Placental epithelial cell (primary cell): ENCODE measurements around the gene RNF6.

GRCh38 chr13:24052602-24053036 lies 107.9 kb upstream of the SPATA13 start:
- CAGE, long polyA plus RNA, result no peak

DNA sequence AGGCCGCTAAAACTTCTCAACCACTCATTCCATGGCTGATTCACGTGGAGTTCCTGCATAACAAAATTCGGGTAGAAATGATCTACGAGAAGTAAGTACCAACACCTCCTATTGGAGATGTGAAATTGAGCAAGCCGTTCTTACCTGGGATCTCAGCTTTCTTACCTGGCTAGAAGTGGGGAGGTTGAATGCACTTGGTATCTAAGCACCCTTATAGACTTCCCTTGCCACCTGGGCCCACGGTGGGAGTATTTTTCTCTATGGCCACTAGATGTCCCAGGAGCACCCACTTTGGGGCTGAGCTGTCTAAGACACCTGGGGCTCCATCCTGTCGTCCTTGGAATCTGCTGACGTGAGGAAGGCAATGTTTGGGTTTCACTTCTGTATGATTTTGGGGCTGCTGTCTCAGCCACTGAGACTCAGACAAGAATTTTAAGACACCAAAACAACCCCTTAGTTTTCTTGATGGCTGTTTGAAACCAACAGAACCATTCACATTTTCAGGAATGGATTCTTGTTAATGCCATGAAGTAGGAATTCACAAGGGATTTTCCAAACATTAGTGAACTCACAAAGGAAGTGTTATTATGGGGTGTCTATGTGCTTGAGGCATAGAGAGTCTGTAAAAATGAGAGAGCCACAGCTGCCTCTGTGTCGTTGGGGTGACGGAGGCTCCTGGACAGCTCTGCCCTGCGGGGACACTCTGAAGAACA lies 107.0 kb upstream of the SPATA13 start:
- CAGE, long polyA plus RNA, result no peak

- CAGE, long polyA plus RNA, result no peak
These were observed 72.9 kb upstream of the SPATA13 start for GRCh38 chr13:24087561-24088119.

GRCh38 chr13:24127086-24127704 lies 33.3 kb upstream of the SPATA13 start:
- CAGE, long polyA plus RNA, result no peak

DNA sequence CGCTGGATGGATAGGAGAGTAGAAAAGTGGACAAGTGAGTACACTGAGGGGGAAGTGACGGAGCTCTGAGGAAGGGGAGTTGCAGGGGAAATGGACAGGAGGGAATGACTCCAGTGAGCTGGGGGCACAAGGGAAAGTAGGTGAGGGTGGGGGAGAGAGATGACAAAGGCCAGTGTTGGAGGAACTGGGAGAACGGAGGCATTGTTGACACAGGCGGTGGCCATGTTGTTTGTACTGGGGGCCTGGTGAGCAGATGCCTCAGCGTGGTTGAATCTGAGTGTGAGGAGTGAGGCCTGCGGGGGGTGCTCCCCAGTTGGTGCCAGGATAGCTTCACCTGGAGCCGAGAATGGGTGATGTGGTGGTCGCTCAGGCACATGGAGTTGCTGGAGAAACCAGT lies 32.6 kb downstream of the SPATA13 start:
- CAGE, long polyA plus RNA, result no peak

GRCh38 chr13:24217956-24218429 lies 57.5 kb downstream of the SPATA13 start:
- CAGE, long polyA plus RNA, result no peak

DNA sequence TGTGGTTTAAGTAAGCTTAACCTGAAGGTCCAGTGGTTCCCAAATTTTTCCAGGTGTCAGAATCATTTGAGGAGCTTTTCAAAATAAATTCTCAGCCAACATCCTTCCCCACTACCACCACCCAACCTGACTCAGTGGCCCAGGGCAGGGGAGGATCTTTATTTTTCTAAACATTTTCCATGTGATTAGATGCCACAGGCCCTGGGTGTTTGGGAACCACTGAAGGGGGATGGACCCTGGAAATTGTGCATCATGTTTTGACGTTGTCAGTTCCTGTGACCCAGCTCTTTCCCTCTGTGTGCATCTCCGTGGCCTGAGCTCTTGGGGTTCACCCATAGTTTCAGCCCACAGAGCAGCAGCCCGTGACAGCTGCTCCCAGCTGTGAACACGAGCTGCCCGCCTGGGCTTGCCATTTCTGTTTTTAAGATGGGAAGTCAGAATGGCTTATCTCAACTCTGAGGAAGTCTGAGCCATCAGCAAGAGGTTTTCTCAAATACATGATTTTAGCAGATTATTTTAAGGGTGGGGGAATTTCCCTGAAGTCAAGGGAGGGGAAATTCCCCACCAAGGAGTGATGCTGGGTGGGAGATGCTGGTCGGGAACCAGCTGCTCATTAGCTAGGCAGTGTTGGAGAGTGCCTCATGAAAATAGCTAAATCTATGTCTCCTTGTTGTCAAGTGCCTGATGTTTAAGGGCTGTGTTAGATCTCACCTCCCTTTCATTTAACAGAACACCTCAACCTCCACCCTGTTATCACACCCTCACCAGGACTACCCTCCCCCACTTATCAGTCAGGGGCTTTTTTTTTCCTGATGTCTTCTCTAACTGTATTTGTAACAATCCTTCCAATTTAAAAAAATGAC lies 34.9 kb upstream of the C1QTNF9 start:
- CAGE, long polyA plus RNA, result no peak

- CAGE, long polyA plus RNA, result no peak
These were observed 23.2 kb upstream of the C1QTNF9 start for GRCh38 chr13:24286107-24286642.

GRCh38 chr13:24500791-24501289 lies 11.7 kb downstream of the PARP4 start:
- CAGE, long polyA plus RNA, result no peak

DNA sequence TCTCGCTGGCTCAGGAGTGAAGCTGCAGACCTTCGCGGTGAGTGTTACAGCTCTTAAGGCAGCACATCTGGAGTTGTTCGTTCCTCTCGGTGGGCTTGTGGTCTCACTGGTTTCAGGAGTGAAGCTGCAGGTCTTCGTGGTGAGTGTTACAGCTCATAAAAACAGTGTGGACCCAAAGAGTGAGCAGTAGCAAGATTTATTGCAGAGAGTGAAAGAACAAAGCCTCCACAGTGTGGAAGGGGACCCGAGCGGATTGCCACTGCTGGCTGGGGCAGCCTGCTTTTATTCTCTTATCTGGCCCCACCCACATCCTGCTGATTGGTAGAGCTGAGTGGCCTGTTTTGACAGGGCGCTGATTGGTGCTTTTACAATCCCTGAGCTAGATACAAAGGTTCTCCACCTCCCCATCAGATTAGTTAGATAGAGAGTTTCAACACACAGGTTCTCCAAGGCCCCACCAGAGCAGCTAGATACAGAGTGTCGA lies 47.3 kb upstream of the PARP4 start:
- CAGE, long polyA plus RNA, result no peak

GRCh38 chr13:24685678-24685877 lies 5.4 kb downstream of the ATP12A start:
- CAGE, long polyA plus RNA, result no peak

DNA sequence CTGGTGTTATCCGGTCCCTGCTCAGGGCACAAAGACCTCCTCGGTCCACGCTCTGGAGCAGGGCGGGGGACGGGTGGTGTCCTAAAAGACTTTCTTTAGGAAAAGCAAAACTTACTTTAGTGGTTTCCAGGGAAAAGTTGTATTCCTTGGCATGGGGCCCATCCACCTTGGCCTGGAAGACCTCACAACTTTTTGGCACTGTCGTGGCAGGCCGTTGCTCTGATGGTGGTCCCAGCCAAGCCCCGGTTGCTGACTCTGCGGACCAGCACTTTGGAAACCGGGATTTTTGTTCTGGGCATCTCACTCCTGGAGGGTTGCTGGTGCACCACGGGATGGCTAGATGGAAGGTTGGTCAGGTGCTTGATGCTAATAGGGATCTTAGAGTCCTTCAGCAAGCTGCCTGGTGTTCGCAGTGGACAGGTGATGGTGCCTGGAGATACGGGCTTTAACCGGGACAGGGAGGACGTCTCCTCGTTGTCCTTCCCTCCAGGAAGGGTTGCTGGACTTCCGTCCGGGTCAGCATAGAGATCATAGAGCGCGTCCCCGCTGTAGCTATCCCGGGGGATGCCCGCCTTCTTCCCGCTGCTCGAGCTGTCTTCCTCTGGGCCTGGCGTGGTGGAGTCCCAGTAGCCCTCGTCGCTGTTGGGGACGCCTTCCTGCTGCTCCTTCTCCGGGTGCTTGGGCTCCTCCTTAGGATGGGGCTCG lies 2.5 kb downstream of the AMER2 start:
- CAGE, long polyA plus RNA, result no peak

- CAGE, long polyA plus RNA, result no peak
These were observed 1.3 kb downstream of the SHISA2 start for GRCh38 chr13:26050400-26051119.

DNA sequence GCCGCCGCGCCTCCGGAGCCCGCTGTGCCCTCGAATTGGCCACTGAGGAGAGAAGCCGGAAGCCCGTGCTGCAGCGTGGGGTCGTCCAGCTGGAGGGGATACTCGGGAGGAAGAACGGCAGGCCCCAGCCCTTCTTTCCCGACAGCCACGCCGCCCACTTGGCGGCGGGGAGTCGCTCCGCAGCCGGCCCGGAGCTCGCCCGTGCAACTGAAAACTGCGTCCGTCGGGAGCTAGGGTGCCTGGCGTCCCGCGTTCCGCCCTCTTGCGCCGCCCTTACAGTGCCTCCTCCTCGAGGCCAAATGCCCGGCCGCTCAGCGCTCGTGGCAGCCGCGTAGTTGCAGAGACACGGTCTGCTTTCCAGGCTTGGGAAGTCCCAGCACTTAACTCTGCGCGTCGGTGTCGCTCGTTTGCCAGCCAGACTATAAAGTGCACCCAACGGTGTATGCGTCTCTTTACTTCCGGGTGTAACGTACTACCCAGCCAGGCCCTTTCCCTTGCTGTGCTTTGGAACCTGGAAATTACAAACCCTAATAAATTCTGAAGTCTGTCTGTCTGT lies at the start of gene RNF6:
Gene RNF6, minus strand, starts transcription at position 209 of the 556 bp plus-strand sequence.
- CAGE, long polyA plus RNA, result no peak

DNA sequence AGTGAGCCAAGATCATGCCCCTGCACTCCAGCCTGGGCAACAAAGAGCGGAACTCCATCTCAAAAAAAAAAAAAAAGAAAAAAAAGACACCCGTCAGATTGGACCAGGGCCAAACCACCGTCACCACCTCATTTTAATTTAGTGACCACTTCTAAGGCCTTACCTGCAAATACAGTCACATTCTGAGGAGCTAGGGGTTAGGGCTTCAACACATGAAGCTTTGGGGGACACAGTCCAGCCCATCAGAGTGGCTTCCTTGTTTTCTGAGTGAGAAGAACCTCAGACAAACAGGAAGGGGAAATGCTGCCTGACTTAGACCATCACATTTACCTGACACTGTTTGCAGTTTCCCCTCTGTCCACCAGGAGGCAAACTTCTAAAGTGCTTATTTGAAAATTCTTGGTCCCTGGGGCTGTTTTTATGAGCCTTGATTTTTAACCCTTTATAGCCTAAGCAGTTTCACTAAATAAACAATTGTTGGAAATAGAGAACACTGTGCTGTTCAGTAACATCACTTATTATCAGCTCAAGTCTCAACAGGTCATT lies 75.0 kb upstream of the WASF3 start:
- CAGE, long polyA plus RNA, result no peak

DNA sequence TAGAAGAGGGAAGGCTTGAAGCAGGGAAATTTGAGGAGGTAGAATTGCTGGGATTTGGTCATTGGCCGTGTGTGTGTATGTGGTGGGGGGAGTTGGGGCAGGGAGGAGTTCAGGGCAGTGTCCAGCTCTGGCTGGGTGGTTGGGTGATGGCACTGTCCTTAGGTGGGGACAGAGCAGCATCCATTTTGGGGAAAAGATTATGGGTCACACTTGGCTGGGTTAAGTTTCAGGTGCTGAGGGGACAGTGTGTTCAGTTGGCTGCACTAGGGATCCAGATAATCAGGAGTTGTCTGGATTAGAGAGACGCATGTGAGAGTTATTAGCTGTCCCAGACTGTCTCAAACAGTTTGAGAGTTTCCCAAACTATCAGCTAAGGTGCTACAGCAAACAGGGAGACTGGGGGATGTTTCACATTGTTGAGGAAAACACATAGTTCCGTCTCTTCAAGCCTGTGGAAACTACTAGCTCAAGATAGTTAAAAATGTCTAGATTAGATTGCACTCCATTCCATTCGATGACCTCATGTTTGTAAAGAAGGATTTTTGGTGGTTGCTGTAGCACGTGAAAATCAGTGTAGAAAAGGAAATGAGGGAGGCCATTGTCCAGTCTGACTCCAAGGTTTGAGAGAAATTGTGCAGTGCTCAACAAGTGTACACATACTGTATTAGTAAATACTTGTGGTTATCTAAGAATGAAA lies 3.9 kb downstream of the WASF3 start:
- CAGE, long polyA plus RNA, result no peak

- CAGE, long polyA plus RNA, result no peak
These were observed 80.5 kb downstream of the GPR12 start for GRCh38 chr13:26680048-26680546.

- CAGE, long polyA plus RNA, result no peak
These were observed 201.1 kb downstream of the USP12 start for GRCh38 chr13:26970447-26971010.

- CAGE, long polyA plus RNA, result no peak
These were observed 194.0 kb downstream of the USP12 start for GRCh38 chr13:26977526-26978060.

GRCh38 chr13:26980505-26980972 lies 191.1 kb downstream of the USP12 start:
- CAGE, long polyA plus RNA, result no peak